Astrocyte (in vitro differentiated cells and primary cell): ENCODE data around the gene DHX35.

GRCh38 chr20:38932328-38933114 lies 6.3 kb downstream of the FAM83D start:
- PRO-cap = no peak
- RRBS, 2 experiments = no CpG with 5 or more reads among the region's 10 CpGs

DNA sequence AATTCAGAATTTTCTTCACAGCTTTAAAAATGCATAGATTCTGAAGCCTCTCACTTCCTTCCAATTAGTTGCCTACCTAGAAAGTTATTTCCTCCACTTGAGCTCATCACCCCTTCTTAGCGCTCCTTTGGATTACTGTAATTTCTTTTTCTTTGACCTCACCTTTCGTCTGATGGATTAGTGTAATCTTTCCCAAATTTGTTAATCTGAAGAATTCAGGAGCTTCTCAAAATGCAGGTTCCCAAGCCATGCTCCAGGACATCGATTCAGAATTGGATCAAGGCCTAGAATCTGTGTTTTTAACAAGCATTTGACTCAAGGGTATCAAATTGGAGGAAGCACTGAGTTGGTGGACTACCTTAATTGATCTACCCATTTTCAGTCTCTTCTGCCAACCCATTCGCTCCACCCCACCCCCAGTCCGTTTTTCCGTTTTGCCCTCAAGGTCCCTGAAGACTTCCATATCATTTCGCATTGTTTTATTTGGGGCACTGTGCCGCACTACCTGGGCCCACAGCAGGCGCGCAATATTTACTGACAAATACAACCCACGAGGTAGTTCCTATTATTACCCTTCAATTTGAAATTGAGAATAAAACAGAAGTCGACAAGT lies 731 bp upstream of the DHX35 start:
- PRO-cap = no peak
- RRBS, 2 experiments = no CpG with 5 or more reads among the region's 12 CpGs

DNA sequence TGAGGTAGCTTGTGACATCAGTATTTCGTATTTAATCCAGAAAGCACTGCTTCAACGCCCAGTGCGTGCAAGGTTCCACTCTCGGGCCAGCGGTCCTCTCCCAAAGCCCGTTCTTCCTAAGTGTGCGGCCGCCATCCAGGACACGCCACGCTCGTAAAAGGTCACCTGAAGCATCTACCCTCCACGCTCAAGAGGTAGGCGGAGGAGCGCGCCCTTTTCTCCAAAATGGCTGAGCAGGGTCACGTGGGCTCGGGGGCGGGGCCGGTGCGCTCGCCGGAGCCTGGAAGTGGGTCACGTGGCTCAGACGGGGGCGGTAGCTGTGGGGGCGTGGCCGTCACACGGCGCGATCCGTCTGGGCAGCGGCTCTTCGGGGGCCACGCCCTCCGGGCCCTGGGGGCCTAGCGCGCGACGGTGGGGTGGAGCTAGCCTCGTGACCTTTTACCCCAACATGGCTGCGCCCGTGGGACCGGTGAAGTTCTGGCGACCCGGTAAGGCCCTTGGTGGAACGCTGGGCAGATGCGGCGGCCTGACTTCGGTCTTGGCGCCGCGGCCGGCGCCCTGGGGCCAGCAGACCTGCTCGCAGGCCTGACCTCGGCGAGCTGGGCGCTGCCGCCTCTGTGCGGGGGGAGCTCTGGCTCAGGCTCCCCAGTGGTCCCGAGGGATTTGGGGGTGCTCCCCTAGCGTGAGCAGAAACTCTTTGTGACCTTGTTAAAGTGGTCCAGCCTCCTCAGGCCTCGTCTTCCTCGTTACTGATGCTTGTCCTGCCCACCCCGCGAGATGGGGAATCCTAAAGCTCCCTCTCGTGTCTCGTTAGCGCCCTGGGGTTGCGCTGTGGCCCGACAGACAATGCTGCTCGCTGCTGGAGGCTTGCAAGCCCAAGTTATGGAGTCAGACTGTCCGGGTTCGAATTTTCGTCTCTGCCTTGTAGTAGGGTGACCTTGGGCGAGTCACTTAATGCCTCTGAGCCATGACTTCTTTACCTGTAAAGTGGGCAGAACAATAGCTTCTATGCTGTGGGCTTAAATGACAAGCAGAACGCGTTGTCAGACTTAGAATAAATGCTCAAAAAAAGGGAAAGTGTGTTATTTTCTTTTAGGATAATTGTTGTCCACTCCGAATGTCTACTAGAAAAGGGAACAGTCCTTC lies at the start of gene DHX35:
TSS of gene DHX35 (plus strand) at position 425 of the 1,146 bp plus-strand sequence.
- PRO-cap = no peak
- RRBS, 2 experiments = 2% methylated on average over 19 to 25 of the region's 79 CpGs

GRCh38 chr20:39078628-39079002 lies 116.5 kb downstream of the DHX35 start:
- PRO-cap = no peak
- RRBS, 2 experiments = no CpG with 5 or more reads among the region's 9 CpGs

GRCh38 chr20:40006169-40006592 lies 682.9 kb downstream of the MAFB start:
- PRO-cap = no peak

GRCh38 chr20:41012627-41013321 lies 15.8 kb upstream of the TOP1 start:
- PRO-cap = no peak
- RRBS, 2 experiments = no CpG with 5 or more reads among the region's 4 CpGs

DNA sequence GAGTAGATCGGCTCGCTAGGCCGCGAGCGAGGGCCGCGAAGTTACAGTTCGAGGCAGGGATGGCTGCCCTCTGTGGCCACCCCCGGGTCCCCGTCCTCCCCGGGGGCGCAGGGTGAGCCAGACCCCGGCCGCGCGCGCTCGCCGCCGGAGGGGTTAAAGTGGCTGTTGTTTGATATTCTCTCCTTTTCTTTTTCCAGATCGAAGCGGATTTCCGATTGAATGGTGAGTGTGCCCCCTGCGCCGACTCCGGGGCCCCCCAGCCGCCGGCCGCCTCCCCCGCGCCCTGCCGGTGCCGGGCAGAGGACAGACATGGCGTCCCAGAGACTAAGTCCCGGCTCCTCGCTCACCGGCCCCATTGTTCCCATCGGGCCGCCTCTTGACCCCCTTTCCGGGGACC lies 610 bp downstream of the TOP1 start:
- PRO-cap = no peak
- RRBS, 2 experiments = 2 to 3% methylated on average over 12 to 14 of the region's 40 CpGs

DNA sequence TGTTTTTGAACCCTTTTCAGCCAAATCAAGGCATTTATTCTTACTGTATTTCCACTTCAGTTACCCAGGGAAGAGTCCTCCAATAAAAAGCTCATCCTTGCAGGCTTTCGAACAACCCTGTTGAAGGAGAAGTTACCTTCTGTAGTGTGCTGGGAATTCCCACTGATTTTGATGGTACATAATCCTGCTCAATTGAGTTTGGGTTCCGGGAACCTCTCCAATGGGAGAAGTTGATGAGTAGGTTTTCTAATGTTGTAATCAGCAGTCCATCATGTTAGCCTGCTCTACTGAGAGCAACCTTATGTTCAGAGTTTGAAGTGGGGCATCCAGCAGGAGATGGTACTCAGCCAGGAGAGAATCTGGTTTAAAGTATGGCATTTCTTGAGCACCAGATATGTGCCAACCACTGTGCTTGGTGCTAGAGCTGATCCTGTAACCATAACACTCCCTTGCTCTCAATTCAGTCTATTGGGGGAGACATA lies 1.9 kb downstream of the TOP1 start:
- PRO-cap = no peak
- RRBS, 2 experiments = no CpG with 5 or more reads among the region's 2 CpGs

- PRO-cap = no peak
- RRBS, 2 experiments = no CpG with 5 or more reads among the region's 4 CpGs
Observed at GRCh38 chr20:41034079-41034712, 5.6 kb downstream of the TOP1 start.

DNA sequence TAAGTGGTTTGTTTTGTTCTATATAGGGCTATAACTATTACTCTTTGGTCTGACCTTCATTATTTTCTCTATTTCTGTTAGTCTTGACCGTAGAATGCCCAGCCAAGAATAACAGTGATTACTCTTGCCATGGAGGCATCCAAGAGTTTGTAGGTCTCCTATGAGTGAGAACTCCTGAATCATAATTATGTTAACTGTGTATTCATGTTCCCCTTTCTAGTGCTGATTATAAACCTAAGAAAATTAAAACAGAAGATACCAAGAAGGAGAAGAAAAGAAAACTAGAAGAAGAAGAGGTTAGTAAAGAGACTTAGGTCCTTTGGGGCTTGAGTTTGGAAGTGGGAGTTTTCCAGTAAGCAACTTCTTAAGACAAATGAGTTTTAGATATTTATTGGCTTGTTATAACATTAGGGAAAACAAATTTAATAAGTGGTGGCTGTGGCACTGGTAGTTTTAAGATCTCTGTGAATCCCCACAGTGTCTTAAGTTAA lies 52.4 kb downstream of the TOP1 start:
- PRO-cap = no peak
- RRBS, 2 experiments = no CpG with 5 or more reads among the region's 1 CpG

GRCh38 chr20:41123156-41123787 lies 14.1 kb upstream of the PLCG1 start:
- PRO-cap = no peak
- RRBS, 2 experiments = no CpG with 5 or more reads among the region's 7 CpGs

- PRO-cap = no peak
- RRBS, 2 experiments = no CpG with 5 or more reads among the region's 6 CpGs
Observed at GRCh38 chr20:41124511-41125364, 12.6 kb upstream of the PLCG1 start.

- PRO-cap = no peak
- RRBS, 2 experiments = 96% methylated on average over 1 of the region's 11 CpGs; no CpG with 5 or more reads in 1 of the 2 experiments
Observed at GRCh38 chr20:41159460-41160123, 22.2 kb downstream of the PLCG1 start.

GRCh38 chr20:41171872-41172745 lies 34.8 kb downstream of the PLCG1 start:
- PRO-cap = no peak
- RRBS, 2 experiments = no CpG with 5 or more reads among the region's 13 CpGs

DNA sequence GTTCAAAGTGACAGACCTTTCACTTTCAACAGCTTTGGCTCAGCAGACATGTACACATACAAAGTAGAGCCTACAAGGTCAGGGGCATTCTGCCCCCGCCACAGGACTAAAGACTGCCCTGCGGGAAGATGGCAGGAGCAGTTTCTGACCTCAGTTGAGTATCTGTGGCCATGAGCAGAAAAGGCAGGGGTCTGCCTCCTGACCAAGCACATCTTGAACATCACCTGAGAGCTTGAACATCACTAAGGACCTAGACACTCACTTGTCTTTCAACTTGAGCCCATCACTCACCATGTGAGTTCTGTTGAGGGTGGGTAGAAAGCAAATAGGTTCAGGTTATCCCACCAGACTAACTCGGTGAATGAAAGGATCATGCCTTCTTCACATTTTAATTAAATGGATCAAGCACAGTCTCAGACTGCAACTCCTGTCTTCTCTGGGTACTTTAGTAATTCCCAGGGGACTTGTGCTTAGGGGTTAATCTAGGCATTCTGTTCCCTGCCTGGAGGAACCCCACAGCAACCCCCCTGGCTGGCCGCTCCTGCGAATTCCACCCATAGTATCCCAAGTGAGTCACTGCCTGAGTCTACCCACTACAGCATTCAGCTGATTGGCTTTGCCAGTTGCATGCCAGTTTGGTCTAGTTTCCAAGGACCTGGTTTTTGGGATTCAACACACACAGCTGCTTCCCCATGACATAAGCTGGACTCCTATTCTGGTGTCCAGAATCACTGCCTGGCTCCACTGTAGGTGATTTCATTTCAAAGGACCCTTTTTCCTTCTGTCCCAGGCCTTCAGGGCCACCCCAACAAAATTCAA lies 40.1 kb downstream of the PLCG1 start:
- PRO-cap = bidirectional peak, plus-strand start at position 677 of the sequence, minus-strand start at position 447 of the sequence
- RRBS, 2 experiments = no CpG with 5 or more reads among the region's 5 CpGs

DNA sequence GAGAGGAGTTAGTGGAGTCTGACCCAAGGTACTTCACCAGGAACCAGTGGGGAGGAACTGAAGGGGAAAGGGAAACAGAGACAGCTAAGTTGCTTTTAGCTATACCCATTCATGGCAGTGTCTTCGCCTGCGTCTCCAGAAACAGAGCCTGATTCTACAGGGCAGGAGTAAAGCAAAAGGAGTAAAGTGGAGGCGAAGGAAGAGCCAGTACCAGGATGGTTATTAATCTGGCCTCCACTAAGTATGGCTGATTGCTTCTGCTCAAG lies 2.9 kb upstream of the CHD6 start:
- PRO-cap = no peak
- RRBS, 2 experiments = no CpG with 5 or more reads among the region's 3 CpGs

DNA sequence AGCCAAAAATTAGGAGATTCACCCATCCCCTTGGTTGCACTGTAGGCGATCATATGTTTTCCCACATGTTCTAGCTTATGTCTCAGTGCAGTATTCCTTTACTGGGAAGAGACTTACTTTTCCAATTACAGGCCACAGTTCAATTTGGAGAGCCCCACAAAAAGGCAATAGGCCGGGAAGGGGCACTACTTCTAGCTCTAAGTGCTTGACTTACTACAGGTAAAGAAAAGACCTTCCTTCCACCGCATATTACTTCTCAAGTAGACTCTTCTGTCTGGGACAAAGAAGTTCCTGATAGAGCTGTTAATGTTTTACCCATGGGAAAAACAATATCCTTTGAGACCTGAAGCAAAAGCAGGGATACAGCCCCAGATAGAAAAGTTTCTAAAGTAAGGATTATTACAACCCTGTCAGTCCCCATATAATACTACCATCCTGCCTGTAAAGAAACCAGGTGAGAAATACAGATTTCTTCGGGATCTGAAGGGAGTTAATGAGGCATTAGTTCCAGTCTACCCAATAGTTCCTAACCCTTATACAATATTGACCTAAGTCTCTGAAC lies 70.1 kb upstream of the CHD6 start:
- PRO-cap = no peak
- RRBS, 2 experiments = no CpG with 5 or more reads among the region's 4 CpGs

- PRO-cap = no peak
- RRBS, 2 experiments = no CpG with 5 or more reads among the region's 5 CpGs
Observed at GRCh38 chr20:42749597-42749961, 440.1 kb downstream of the PTPRT start.

- PRO-cap = no peak
- RRBS, 2 experiments = no CpG with 5 or more reads among the region's 5 CpGs
Observed at GRCh38 chr20:43062271-43062658, 127.4 kb downstream of the PTPRT start.

GRCh38 chr20:43459553-43459980 lies 1.9 kb downstream of the SRSF6 start:
- PRO-cap = no peak
- RRBS, 2 experiments = no CpG with 5 or more reads among the region's 6 CpGs